Skeletal muscle satellite cell (primary cell): ENCODE data around the genes ZNF415, VN1R2 and DPRX.

DNA sequence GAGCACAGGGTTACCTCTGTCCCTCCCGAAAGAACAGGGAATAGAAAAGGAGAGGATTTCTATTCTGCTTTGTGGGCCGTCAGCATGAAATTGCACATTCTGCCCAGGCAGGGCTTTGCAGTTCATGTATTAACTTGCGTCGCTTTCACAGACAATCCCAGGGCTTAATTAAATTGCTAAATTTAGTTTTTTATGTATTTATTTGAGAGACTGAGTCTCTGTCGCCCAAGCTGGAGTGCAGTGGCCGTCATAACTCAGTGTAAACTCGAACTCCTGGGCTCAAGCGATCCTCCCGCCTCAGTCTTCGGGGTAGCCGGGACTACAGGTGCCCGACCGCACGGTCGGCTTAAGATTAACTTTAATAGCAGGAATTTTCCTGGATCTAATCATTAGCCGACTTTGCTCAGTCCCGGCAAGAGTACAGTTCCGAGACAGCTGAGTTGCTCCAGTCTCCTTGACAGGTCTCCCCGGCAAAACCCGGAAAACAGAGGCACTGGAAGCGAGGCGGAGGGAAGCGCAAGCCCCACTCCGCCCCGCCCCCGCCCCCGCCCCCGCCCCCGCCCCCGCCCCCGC is 363 bp upstream of the ZNF480 start:
- CAGE, long polyA plus RNA = no peak

DNA sequence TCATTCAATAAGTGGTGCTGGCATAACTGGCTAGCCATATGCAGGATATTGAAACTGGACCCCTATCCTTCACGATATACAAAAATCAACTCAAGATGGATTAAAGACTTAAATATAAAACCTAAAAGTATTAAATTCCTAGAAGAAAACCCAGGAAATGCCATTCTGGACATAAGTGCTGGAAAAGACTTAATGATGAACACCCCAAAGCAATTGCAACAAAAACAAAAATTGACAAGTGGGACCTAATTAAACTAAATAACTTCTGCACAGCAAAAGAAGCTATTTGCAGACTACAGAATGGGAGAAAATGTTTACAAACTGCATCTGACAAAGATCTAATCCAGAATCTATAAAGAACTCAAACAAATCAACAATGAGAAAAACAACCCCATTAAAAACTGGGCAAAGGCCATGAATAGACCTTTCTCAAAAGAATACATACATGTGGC is 11.3 kb upstream of the ZNF610 start:
- CAGE, long polyA plus RNA = no peak

DNA sequence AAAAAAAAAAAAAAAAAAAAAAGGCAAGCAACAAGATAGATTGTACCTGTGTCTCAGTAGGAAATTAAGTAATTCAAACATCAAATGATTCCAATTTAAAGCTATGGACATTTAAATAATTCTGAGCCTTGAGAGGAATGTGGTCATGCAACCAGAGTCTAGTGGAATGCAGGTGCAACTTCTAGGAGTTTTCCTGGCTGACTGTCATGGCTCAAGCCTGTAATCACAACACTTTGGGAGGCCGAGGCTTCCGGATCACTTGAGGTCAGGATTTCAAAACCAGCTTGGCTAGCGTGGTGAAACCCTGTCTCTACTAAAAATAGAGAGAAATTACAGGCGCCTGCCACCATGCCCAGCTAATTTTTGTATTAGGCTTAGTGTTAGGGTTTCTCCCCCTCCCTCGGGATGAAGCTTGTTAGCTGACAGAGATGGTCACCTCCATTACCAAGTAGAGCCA is 6.4 kb downstream of the ZNF808 start:
- CAGE, long polyA plus RNA = no peak

GRCh38 chr19:52603850-52604229 is 33.8 kb downstream of the ZNF701 start:
- CAGE, long polyA plus RNA = no peak

DNA sequence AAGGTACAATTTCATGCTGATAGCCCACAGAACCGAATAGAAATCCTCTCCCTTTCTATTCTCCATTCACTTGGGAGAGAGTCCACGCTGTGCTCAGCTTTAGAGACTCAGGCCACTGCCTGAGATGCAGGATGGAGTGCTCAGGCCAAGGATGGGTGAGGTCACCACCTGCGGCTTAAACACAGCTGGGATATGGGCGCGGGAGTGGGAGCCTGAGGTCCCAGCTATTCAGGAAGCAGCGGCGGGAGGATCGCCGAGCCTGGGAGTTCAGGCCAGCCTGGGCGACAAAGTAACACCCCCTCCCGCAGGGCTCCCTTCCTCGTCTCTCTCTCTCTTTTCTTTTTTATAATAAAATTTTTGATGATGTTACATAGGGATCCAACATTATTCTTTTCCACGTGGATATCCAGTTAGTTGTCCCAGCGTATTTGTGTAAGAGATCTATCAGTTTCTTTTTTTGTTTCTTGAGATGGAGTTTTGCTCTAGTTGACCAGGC is 51.6 kb downstream of the ENSG00000269825 start:
- CAGE, long polyA plus RNA = no peak

DNA sequence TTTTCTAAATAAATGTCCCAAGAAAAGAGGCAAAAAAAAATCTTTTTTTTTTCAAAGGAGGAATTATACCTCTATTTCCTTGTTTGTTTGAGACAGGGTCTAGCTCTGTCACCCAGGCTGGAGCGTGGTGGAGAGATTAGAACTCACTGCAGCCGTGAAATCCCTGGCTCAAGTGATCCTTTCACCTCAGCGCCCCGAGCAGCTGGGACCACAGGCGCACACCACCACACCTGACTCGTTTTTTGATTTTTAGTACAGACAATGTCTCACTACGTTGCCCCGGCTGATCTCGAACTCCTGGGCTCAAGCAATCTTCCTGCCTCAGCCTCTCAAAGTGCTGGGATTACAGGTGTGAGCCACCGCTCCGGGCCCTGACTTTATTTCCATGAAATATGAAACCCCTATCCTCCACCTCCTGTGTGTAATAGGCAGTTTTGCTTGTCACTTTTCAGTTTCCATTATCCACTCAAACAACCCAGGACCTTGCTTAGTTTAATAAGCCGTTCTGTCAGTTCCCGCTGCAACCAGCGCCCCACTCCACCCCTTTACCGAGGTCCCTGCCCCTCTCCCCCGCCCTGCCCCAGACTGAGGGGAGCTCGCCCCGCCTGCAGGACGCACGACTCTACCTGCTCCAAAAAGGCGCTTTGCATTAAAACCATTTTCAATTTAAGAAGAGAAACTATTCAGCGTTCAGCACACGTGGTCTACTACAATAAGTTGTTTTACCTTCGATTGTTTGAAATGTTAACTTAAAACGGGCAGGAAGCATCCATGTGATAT is 16.9 kb downstream of the ZNF816 start:
- CAGE, long polyA plus RNA = no peak

- CAGE, long polyA plus RNA = no peak
These were observed 1.6 kb downstream of the ZNF160 start for GRCh38 chr19:53101579-53102001.

- CAGE, long polyA plus RNA = no peak
These were observed at the start of gene ZNF415 for GRCh38 chr19:53132577-53133289. TSS of gene ZNF415 (minus strand) at chr19:53132910.

GRCh38 chr19:53257948-53258514 is at the start of gene VN1R2:
TSS of gene VN1R2 (plus strand) at chr19:53258292.
- CAGE, long polyA plus RNA = no peak

- CAGE, long polyA plus RNA = no peak
These were observed 480 bp downstream of the ZNF765 start for GRCh38 chr19:53395255-53396003.

DNA sequence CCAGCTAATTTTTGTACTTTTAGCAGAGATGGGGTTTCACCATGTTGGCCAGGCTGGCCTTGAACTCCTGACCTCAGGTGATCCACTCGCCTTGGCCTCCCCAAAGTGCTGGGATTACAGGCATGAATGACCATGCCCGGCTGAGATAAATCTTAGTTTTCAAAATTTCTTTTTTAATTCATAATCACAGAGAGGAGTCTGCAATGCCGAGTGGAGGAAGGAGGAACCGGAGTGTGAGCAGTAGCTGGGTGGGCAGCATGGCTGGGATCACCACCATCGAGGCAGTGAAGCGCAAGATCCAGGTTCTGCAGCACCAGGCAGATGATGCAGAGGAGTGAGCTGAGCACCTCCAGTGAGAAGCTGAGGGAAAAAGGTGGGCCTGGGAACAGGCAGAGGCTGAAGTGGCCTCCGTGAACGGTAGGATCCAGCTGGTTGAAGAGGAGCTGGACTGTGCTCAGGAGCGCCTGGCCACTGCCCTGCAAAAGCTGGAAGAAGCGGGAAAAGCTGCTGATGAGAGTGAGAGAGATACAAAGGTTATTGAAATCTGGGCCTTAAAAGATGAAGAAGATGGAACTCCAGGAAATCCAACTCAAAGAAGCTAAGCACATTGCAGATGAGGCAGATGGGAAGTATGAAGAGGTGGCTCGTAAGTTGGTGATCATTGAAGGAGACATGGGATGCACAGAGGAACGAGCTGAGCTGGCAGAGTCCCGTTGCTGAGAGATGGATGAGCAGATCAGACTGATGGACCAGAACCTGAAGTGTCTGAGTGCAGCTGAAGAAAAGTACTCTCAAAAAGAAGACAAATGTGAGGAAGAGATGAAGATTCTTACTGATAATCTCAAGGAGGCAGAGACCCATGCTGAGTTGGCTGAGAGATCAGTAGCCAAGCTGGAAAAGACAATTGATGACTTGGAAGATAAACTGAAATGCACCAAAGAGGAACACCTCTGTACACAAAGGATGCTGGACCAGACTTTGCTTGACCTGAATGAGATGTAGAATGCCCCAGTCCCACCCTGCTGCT is 10.1 kb downstream of the ZNF761 start:
- CAGE, long polyA plus RNA = no peak

DNA sequence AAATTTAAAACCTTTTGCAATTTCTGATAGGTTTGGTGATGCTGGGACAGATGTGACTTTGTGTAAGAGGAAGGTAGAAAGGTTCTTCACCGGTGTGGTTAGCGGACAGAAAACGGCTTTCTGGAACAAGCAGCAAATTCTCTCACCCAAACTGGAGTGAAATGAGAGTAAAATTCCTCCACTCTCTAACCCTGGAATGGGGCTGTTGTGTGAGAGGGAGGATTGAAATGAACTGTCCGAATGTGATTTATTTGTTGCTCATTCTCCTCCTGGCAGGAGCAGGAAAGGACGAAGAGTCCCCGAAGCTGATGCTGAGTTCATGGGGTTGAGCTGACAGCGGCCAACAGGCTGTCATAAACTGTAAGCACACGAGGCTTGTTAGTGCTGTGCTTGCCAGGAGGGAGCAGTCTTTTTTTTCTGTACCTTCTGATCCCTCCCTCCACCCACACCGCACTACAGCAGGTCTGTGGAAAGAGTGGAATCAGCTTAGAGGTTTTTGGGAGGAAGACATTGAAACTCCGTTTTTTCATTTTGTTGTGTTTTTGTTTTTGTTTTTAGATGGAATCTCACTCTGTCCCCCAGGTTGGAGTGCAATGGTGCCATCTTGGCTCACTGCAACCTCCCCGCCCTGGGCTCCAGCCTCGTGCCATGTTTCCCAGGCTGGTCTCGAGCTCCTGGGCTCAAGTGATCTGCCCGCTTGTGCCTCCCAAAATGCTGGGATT is 33.0 kb upstream of the ZNF331 start:
- CAGE, long polyA plus RNA = no peak

DNA sequence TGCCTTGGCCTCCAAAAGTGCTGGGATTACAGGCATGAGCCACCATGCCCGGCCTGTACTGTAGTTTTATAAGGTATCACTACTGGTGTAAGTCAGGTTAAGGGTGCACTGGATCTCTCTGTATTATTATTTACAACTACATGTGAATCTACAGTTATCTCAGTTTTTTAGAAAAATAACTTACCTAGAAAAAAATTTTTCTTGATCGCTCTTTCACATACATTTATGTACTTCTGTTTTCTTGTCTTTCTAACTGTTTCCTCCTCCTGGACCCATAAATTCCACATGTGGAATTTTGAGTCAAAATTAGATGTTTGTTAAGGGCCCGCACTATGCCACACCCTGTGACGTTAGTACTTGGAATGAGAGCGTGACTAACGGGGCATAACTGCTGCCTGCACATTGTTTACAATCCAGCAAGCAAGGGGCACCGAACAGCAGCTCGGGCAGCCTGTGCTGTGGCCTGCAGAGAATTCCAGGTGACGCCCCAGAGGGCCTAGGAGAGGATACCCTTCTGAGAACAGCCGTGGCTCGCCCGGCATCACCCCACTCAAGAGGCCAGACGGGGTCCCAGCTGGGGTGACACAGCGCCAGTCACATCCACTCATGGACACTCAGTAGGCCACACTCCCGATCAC is 7.1 kb downstream of the ZNF331 start:
- CAGE, long polyA plus RNA = no peak

- CAGE, long polyA plus RNA = no peak
These were observed 25.0 kb downstream of the ZNF331 start for GRCh38 chr19:53562949-53563263.

- CAGE, long polyA plus RNA = no peak
These were observed at the start of gene DPRX for GRCh38 chr19:53631583-53632258. TSS of gene DPRX (plus strand) at chr19:53631999.

DNA sequence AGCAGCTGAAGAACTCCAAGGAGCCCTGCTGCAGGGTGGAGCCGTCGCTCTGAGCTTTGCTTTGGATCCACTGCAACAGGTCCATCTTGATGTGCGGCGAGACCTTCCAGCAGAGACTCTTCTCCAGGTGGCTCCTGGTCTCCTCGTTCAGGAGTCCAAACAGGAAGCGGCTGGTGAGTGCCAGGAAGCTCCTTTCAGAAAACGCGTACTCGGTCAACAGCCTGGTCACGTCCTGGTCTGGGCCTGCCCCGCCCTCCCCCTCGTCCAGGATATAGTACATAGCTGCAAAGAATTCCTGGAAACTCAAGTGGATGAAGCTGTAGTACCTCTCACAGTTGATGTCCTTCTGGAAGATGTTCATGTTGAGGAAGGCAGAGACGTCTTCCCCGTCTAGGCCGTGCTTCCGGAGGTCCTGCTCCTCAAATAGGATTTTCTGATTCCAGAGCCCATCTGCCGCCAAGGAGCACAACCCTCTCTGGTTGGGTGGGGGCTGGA is 14.3 kb downstream of the NLRP12 start:
- CAGE, long polyA plus RNA = no peak

- CAGE, long polyA plus RNA = no peak
These were observed 2.6 kb upstream of the PRKCG start for GRCh38 chr19:53879016-53880242.

DNA sequence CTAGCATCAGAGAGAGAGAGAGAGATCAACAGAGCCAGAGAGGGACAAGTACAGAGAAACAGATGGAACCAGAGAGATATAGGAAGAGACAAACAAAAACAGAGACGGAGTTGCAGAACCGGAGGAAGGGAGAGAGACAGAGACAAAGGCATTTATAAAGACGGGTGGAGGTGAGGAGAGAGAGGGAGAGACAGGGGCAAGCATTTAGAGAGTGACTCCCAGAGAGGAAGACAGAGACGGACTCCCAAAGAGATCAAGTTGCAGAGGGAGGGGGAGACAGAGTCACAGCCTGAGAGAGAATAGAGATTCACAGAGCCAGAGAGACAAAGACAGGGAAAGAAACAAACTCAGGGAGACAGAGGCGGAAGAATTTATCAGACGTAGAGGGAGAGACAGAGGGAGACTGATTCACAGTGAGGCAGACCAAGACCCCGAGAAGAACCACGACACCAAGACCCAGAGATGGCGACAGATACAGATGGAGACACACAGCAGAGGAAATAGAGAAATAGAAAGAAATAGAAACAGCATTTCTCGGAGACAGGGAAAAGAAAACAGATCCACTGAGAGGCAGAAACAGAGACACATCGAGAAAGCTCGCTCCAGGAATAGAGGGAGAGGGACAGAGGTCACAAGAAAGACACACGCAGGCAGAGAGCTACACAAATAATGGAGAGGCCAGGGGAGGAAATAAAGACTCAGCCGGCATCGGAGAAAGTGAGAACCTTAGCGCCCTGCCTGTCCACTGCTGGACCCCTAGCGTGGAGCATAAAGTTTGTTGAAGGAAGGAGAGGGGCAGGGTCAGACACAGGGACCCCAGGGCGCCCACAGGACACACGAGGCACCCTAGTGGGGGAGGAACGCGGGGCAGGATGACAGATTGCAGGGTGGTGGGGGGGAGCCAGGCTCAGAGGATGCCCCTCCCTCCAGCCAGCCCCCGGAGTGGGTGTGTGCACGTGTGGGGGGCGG is 589 bp upstream of the PRKCG start:
- CAGE, long polyA plus RNA = no peak

- CAGE, long polyA plus RNA = start-site peak on the minus strand at chr19:54114545-54114604, 776 and 628 reads in 2 replicates
These were observed 1.2 kb downstream of the TFPT start for GRCh38 chr19:54114210-54114772.

DNA sequence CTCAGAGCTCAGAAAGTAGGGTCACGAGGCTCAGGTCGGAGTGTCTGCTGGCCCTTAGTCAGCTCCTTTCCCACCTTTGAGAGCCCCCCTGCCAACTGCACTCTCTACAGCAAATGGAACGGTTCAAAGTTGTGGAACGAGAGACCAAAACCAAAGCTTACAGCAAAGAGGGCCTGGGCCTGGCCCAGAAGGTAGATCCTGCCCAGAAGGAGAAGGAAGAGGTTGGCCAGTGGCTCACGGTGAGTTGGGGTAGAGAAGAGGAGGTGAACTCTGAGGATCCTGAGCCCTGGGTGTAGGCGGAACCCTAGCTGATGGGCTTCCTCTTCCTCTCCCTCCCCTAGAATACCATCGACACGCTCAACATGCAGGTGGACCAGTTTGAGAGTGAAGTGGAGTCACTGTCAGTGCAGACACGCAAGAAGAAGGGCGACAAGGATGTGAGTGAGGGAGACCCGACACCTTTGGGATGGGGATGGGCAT is 6.4 kb downstream of the CNOT3 start:
- CAGE, long polyA plus RNA = no peak